Measurements from ENCODE around the gene LDAF1.

GRCh38 chr16:19095771-19096070 lies 18.0 kb upstream of the ITPRIPL2 start:
- PRO-cap: no peak
- RRBS: no CpG with 5 or more reads among the region's 2 CpGs

- PRO-cap: no peak
- RRBS: no CpG with 5 or more reads among the region's 7 CpGs
These were observed 3.6 kb downstream of the ITPRIPL2 start for GRCh38 chr16:19117113-19118039.

DNA sequence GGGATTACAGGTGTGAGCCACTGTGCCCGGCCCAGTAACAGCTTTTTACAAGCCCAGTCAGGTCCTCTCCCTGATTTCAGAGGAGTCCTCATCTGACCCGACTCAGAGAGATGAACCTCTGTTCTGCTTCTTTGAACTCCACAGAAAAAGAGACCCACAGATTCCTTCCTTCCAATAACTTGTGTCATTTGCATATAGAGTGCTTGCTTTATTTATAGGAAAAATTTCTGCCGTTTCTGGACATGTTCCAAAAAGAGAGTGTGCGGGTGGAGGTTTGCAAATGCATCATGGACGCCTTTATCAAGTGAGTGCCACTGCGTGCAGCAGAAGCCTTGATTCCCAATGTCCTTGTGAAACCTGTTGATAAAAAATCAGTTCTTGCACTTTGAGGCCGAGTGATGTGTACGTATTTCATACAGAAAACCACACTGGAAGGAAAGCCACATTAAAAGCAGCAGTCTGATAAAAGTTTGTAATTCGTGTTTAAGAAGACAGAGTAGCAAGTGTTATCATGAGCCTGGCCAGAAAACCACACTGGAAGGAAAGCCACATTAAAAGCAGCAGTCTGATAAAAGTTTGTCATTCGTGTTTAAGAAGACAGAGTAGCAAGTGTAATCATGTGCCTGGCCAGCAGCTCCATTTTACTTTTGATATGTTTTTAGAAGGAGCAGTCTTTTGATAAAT lies 78.1 kb downstream of the KNOP1 start:
- PRO-cap: no peak
- RRBS: no CpG with 5 or more reads among the region's 10 CpGs

- PRO-cap: no peak
- RRBS: no CpG with 5 or more reads among the region's 21 CpGs
These were observed 21.0 kb downstream of the KNOP1 start for GRCh38 chr16:19696888-19697645.

GRCh38 chr16:19766001-19766608 lies 48.0 kb downstream of the IQCK start:
- PRO-cap: no peak
- RRBS: no CpG with 5 or more reads among the region's 6 CpGs

DNA sequence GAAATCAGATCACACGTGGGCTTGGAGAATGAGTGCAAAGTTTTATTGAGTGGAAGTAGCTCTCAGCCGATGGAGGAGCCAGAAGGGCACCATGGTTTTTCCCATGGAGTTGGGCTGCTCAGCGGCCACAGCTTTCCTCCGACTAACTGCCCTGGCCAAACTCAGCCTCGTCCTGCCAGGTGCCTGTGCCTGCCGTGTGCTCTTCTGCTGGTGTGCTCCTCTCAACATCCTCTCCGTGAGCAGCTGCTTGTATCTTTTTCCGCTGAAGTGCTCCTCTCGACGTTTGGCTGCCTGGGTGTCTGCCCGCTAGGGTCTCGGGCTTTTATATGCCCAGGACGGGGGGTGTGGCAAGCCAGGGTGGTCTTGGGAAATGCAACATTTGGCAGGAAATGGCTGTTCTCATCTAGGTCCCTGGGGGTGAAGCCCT lies 49.3 kb downstream of the IQCK start:
- PRO-cap: no peak
- RRBS: no CpG with 5 or more reads among the region's 13 CpGs

- PRO-cap: no peak
- RRBS: no CpG with 5 or more reads among the region's 13 CpGs
These were observed 73.5 kb downstream of the GPRC5B start for GRCh38 chr16:19810898-19811795.

DNA sequence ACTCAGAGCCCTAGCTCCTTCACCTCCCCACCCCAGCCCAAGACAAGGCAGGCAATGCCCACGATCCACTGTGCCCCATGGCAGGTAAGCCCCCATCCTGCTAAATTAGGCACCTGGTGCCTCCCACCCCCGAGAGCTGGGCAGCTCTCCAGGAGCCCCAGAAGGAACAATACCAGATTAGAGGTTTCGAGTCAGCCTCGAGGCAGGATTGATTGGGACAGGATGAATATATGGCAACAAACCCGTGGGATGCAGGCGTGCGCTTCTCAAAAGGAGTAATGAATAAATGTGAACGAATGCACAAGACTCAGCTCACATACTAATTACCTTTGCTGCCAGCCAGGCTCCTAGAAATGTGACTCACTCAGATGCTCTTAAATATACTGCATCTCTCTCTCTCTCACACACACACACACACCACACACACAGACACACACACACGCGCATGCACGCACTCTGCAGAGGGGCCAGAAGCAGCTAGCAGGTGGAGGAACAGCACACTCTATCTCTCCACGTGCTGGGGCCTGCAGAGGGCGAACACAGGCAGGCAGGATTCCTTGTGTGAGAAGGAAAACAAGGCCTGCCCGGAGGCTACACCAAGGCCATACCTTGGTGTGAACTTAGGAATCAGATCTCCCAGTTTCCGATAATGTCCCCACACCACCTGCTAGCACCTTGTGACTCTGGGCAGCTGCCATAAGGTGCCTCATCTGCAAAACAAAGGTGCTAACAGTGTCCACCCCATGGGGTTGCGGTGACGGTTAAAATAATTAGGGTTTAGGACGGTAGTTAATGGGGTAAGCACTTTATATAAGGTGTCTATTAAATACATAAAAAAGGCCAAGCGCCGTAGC lies 5.4 kb downstream of the GPRC5B start:
- PRO-cap: no peak
- RRBS: no CpG with 5 or more reads among the region's 20 CpGs

- PRO-cap: no peak
- RRBS: 32% methylated on average over 11 of the region's 46 CpGs
These were observed 1.2 kb downstream of the GPRC5B start for GRCh38 chr16:19883155-19884205.

GRCh38 chr16:19886326-19886712 lies 1.7 kb upstream of the GPRC5B start:
- PRO-cap: no peak
- RRBS: no CpG with 5 or more reads among the region's 14 CpGs

- PRO-cap: no peak
- RRBS: no CpG with 5 or more reads among the region's 4 CpGs
These were observed 966 bp downstream of the GP2 start for GRCh38 chr16:20326147-20326946.

GRCh38 chr16:20899139-20899627 lies 975 bp downstream of the DCUN1D3 start:
- PRO-cap: no peak
- RRBS: no CpG with 5 or more reads among the region's 5 CpGs

- PRO-cap: no peak
- RRBS: no CpG with 5 or more reads among the region's 10 CpGs
These were observed 29.4 kb downstream of the LYRM1 start for GRCh38 chr16:20929882-20930362.

- PRO-cap: no peak
- RRBS: no CpG with 5 or more reads among the region's 9 CpGs
These were observed 2.7 kb upstream of the DNAH3 start for GRCh38 chr16:21153379-21153705.

DNA sequence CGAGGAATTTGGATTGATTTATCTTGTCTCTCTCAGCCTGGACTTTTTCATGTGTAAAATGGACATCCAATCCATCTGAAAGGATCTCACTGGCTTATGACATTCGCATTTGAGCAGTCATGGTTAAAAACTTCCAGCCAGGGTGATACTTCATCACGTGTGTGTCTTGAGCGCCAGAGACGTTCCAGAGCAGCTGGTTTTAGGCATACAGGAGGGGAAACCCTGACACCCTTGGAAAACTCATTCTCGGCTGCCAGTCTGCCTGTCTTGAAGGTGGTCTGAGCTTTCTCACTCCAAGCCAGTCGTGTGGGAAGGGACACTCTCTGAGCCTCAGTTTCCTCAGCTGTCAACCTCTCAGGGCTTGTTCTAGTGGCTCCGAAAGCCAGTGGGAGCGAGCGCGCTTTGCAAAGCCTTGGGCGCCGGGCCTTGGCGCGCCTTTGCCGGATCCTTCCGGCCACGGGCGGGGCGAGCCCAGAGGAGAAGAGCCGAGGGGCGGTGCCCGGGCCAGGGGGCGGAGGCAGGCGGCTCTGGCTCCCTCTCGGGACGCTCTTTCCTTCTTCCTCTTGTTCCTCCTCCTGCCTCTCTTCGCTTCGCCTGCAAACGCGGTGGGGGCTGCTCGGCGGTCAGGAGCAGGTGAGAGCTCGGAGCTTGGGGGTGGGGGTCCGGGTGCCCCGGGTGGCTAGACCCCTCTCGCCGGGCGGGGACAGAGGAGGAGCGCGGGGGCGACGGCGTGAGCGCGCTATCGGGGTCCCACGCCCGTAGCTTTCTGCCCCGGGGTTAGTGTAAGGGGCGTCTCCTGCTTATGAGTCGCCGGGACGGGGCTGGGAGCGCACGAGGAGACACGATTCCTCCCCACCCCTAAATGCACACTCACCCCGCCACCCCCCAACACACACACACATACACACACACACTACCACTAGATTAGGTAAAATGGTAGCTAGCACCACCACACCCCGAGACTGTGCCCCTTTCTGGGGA lies at the start of gene LDAF1:
LDAF1 (plus strand) TSS at position 561 of the 981 bp plus-strand sequence.
- PRO-cap: bidirectional peak, plus-strand start at position 599 of the sequence, minus-strand start at position 439 of the sequence
- RRBS: 2% methylated on average over 18 of the region's 59 CpGs

DNA sequence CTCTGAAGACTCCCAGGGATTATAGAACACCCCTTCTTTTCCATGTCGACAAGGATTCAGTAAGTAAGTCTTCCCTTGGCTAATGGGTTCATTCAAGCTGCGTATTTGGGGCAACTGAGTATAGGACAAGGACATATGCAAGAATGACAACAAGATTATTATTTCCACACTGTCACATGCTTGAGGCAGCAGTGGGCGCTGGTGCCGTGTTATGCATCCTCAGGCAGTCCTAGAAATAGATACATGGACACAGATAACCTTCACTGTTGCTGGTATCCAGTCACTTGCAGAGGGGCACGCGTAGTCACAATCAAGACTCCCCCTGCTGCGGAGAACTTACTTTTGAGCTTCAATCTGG lies 1.1 kb downstream of the CRYM start:
- PRO-cap: no peak
- RRBS: no CpG with 5 or more reads among the region's 7 CpGs

DNA sequence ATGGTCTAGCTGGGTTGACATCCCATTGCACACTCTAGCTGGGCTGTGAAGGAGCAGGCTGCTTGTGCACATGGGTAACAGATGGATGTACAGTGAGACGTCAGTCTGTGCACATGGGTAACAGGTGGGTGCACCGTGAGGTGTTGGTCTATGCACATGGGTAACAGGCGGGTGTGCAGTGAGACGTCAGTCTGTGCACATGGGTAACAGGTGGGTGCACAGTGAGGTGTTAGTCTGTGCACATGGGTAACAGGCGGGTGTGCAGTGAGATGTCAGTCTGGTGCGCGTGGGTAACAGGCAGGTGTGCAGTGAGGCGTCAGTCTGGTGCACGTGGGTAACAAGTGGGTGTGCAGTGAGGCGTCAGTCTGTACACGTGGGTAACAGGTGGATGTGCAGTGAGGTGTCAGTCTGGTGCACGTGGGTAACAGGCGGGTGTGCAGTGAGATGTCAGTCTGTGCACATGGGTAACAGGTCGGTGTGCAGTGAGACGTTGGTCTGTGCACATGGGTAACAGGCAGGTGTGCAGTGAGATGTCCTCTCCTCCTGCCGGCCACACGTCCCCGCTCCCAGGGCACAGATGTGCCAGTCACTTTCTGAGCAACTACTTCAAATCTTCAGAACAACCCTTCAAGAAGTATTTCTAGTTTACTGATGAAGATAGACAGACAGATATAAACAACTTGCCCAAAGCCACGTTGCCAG lies 58.3 kb upstream of the METTL9 start:
- PRO-cap: no peak
- RRBS: no CpG with 5 or more reads among the region's 19 CpGs

GRCh38 chr16:21654990-21655649 lies 2.7 kb upstream of the IGSF6 start:
- PRO-cap: no peak
- RRBS: no CpG with 5 or more reads among the region's 12 CpGs

DNA sequence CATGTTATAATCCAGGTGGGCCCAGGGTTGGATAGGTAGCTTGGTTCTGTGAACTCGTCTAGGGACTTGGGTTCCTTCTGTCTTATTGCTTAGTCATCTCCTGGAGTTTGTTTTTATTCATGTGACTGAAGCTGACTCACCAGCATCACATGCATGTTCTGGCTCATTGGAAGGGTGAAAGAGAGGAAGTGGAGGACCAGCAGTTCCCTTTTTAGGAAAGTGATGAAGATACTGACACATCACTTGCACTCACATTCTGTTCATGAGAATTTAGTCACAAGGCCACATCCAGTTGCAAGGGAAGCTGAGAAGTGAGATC lies 67.1 kb downstream of the NPIPB4 start:
- PRO-cap: no peak
- RRBS: no CpG with 5 or more reads among the region's 1 CpG

- PRO-cap: bidirectional peak, plus-strand start at chr16:21820201, minus-strand start at chr16:21820093; bidirectional peak, plus-strand start at chr16:21820543, minus-strand start at chr16:21820320
- RRBS: no CpG with 5 or more reads among the region's 51 CpGs
These were observed 37.4 kb downstream of the NPIPB4 start for GRCh38 chr16:21819969-21820787.